H9 (cell line): ENCODE measurements around a stretch of chr3.

GRCh38 chr3:11640147-11640502, 3.6 kb downstream of the VGLL4 start:
- PRO-cap: no peak

- PRO-cap: no peak
These were observed 75.6 kb downstream of the TAMM41 start for GRCh38 chr3:11770854-11771629.

GRCh38 chr3:12224688-12225283, 64.1 kb upstream of the PPARG start:
- PRO-cap: no peak

- PRO-cap: no peak
These were observed 1.9 kb upstream of the PPARG start for GRCh38 chr3:12286921-12287322.

DNA sequence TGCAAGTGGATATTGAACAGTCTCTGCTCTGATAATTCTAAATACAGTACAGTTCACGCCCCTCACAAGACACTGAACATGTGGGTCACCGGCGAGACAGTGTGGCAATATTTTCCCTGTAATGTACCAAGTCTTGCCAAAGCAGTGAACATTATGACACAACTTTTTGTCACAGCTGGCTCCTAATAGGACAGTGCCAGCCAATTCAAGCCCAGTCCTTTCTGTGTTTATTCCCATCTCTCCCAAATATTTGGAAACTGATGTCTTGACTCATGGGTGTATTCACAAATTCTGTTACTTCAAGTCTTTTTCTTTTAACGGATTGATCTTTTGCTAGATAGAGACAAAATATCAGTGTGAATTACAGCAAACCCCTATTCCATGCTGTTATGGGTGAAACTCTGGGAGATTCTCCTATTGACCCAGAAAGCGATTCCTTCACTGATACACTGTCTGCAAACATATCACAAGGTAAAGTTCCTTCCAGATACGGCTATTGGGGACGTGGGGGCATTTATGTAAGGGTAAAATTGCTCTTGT, 62.4 kb downstream of the PPARG start:
- PRO-cap: no peak

DNA sequence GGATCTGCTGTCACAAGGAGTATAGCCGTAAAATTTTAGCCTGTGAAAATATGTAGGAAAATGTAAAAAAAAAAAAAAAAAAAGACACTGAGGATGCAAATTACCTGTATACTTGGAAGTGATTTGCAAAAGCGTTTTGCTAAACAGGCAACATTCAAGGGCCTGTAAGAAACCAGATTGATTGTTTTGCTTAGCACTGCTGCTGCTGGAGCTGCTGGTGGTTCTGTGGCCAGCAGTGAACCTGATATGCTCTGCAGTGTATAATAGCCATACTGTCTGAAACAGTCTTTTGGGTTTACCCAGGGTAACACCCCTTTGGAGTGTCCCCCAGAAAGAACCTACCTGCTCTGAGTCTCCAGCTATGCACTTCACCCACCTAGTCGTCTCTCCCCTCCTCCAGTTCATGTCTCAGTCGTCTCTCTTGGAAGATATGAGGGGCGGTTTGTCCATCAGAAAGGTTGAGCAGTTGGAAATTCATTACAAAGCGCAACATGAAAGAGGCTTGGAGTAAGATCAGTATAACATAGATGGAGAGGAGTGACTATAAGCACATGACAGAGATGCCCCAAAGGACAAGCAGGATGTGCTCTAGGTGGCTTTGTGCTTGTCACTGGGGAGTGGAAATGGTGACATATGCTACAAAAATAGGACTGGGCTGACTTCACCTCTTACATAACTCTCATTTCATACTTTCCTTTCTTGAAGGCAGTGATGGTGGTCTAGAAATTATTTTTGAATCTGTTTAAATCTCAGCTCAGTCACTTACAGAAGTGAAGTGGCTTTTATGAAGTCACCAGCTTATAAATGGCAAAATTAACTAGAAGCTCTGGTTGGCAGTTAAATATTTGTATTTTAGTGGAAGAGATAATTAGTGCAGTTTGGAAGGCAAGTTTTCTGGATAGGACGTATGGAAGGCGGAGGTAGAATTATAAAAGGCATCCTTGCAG, 3.8 kb downstream of the MKRN2 start:
- PRO-cap: no peak

DNA sequence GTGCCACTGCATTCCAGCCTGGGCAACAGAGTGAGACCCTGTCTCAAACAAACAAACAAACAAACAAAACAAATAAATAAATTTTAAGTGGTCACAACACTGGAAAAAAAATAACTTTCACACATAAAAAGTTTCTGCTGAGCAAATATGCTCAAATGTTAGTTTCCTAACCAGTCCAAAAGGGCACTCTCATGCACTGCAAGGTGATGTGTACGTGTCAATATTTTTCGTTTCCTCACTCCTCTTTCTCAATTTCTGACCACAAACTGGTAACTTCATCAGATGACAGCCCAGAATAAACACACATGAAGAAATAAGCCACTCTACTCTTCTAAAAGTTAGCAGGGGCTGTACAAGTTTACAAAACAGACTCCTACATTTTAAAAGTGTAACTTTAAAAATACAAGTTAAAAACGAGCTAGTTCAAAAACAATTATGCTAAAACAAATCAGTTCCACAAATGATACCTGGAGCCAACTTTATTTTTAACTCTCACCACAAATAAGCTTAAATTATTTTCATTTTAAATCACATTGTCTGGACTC, 16.3 kb downstream of the RAF1 start:
- PRO-cap: no peak

DNA sequence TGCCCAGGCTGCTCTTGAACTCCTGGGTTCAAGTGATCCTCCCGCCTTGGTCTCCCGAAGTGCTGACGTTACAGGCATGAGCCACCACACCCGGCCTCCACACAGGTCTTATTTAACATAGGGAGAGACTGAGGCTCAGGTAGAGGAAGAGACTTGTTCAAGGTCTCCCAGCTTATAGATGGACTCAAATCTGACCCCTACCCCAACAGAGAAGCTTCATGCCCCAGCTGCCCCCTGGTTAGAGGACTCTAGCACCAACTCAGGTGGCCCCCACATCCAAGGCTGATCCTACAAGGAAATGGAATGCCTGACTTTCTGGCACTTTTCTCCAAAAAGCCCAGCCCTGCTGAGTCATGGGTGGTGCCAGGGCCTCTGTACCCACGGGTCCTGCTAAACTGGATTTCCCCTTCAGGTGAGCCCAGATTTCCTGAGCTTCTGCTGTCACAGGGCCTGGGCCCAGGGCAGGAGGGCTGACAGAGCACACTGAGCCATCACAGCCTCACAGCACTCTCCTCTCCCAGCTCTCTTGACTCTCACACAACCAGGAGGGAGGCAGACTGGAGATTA, 5.5 kb downstream of the TMEM40 start:
- PRO-cap: no peak

DNA sequence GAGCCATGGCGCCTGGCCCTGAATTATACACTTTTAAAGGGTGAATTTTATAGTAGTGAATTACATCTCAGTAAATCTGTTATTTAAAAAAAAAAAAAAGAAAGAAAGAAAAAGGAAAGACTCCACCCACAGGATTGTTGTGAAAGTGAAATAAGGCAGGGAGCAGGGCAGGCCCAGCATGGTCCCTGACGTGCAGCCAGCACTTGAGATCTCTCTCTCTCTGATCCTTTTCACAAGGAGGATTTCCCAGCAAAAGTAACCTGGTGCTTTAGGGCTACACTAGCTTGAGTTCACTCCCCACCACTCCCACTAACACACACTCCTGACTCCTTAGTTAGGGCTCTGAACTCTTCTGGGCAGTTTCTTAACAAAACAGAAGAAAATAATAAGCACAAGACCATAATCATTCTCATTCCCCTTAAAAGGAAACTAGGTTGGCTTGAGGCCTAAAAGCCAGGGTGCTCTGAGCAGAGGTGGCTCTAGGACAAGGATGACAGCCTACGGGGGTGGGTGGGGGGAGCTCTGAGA, 1.0 kb downstream of the TMEM40 start:
- PRO-cap: no peak

- PRO-cap: no peak
These were observed 9.0 kb downstream of the RPL32 start for GRCh38 chr3:12832039-12833181.

DNA sequence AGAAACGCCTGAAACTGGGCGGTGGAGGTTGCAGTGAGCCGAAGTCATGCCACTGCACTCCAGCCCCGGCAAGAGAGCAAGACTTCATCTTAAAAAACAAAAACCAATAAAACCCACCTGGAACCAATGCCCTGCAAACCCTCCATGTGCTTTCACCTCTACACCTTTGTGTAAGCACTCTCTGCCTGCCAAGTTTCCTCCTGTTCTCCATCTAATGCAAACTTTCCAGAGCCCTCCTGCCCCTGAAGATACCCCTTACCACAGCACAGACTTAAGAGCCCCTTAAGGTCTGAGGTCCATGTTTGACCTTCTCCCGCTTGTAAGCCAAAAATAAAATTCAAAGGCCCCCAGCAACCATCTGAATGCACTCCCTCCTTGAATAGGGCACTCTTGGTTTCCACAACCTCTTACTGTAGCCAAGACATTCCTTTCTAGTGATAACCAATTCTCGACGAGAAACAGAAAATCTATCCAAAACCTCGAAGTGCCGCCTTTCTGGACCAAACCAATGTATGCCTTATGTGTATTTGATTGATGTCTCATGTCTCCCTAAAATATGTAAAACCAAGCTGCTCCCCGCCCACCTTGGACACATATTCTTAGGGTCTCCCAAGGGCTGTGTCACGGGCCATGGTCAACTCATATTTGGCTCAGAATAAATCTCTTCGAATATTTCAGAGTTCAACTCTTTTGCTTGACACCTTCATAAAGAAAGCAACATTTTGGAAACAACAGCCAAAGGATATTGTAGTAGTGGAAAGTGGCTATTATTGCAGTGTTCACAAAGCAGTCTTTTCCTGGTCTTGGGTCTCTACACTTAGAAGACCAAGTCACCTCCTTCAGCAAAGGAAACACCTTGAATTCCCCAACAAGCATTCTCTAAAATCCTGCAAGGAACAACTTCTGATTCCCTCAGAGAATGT, 2.8 kb downstream of the RPL32 start:
- PRO-cap: no peak

- PRO-cap: no peak
These were observed 83.2 kb upstream of the RPL32 start for GRCh38 chr3:12924555-12924924.

DNA sequence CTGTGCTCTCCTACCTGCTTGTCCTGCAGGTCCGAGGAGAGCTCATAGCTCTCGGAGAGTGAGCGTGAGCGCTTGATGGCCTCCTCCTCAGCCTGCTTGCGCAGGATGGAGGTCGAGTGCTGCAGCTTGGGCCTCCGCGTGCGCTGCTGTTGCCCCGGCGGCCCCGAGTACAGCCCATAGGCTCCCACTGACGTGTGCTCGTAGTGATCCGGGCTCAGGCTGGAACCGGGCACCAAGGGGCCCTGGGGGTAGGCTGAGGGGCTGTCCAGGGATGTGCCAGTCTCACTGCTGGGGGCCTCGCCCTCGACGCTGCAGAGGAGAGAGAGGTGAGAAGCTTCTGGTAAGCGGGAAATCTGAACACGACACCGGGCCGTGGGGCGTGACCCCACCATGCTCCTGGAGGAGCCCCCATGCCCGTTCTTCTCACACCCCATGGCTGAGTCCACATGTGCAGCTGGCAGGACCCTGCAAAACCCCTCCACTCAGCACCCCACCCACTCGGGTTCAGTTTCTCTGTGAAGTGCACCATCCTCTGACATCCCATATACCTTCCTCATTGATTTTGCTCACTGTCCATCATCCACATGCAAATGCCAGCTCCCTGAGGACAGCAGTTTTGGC, 100.3 kb upstream of the RPL32 start:
- PRO-cap: no peak

DNA sequence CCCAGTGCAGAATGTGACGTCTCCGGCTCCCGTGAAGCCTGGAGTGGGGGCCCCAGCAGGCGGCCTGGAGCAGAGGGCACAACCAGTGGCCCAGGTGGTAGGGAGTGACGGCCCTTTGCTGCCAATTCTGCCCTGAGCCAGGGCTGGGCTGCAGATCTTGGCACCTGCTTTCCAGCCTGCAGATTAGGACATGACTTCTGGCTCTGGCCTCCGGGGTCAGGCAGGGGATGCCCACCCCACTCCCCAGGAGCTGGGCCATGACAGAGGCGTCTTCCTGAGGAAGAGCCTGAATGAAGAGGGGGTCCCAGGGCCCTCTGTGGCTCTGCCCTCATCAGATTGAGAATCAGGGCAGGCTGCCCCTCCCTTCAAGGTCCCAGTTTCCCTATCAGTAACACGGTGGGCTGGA, 102.4 kb upstream of the RPL32 start:
- PRO-cap: no peak

GRCh38 chr3:12944394-12944774, 103.0 kb upstream of the RPL32 start:
- PRO-cap: no peak

GRCh38 chr3:12992404-12992983, 80.7 kb downstream of the IQSEC1 start:
- PRO-cap: no peak

DNA sequence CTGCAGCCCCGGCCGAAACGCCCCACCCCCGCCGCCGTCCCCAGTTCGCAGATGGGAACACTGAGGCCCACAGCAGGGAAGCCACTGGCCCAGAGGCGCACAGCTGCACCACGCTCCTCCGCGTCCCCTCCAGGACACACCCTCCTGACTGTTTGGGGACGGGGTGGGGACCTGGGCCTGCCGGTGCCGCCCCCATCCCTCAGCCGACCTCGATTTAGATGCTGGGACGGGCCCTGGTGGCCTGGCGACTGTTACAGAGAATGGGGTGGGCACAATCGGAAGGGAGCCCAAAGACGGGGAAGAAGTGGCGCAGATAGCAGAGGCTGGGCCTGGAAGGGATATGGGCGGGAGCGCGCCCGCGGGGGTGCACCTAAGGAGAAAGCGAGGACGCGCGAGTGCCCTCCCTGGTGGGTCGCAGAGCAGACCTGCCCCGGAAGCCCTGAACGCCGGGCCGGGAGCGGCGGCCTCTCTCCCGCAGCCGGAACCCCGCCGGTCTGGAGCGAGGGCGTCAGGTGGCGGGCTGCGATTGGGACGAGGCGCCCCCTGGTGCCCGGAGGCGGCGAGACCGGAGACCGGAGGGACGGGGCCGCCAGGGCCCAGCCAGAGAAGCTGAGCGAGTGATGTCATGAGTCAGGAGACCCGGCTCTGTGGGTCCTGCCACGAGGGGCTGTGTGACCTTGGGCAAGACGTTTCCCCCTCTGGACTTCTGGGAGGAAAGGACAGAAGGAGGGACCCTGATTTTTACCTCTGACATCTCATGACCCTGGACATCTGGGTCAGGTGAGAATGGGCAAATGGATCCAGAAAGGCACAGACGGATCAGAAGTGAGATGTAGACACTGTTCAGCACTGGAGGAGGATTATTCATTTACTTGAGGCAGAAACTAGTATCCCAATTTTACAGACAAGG, 78.4 kb downstream of the IQSEC1 start:
- PRO-cap: bidirectional peak, plus-strand start at position 217 of the sequence, minus-strand start at position 138 of the sequence; bidirectional peak, plus-strand start at position 603 of the sequence, minus-strand start at position 496 of the sequence

DNA sequence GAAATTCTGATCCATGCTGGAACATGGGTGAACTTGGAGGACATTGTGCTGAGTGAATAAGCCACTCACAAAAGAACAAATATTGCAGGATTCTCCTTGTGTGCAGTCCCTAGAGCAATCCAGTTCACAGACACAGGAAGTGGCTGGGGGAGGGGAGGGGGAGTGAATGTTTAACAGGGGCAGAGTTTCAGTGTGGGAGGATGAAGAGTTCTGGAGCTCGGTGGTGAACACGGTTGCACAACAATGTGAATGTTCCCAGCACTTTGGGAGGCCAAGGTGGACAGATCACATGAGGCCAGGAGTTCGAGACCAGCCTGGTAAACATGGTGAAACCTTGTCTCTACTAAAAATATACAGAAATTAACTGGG, 157.4 kb downstream of the NUP210 start:
- PRO-cap: no peak

DNA sequence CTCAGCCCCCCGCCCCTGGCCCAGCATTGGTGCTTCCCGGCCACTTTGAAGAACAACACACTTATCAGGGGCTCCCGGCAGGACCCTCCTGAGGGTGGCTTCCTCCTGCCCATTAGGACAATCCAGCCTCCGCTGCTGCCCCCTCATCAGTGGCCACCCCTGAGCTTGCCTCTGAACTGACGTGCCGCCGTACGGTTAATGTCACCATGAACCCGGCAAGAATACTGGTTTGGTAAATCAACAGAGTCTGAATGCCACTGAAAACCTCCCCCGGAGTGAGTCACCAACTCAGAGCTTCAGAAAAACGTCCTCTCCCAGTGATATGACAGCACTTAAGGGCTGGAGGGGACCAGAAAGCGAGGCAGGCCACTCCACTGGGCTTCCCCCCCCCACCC, 142.3 kb downstream of the NUP210 start:
- PRO-cap: no peak

DNA sequence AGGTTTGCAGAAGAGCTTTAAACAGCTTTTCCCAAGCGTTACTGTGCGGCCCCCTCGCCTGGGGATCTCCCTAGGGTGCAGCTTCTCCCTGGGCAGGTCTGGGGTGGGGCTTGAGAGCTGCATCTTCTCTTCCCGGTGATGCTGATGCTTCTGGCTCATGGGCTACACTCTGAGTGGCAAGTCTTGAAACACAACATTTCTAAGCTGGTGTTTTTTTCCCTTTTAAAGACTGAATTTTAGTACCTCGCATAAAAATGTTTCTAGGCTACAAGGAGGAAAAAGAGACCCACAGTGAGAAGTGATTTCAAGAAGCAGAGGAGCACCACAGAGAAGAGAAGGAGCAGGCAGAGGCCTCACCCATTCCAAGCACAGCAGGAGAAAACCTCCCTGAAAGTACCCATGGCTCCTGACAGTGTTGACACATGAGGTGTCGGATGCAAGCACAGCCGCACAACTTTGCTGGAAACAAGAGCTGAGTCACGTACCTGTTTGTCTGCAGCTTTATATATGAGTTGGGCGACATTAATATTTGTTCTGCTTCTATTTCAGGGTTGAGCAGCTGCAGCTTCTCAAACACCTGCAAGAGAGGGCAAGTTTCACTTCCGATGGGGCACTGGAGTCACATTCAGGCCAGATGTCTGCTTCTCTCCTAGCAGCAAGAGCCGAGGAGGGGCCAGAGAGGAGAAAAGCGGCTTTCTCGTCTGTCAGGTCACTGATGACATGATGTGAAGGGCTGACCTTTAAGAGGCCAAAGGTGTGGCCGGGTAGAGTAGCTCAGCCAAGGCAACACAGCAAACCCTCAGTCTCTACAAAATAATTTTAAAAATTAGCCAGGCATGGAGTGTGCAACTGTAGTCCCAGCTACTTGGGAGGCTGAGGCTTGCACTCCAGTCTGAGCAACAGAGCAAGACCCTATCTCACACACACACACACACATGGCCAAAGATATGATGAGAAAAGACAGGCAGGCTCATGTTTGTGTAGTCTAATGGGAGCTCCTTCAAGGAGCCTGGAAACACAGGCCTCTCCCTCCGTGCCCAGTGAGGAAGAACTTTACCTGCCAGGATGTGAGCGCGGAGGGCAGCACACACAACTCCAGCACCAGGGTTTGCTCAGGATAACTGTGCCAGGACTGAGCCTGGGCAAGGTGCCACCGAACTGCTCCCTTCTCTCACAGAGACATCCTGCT, 87.9 kb downstream of the NUP210 start:
- PRO-cap: no peak